Type B pancreatic cell (in vitro differentiated cells): Measurements from ENCODE around the genes ACTRT3 and LRRC34.

GRCh38 chr3:168032401-168033030 is 63.2 kb downstream of the GOLIM4 start:
- PRO-cap: no peak

DNA sequence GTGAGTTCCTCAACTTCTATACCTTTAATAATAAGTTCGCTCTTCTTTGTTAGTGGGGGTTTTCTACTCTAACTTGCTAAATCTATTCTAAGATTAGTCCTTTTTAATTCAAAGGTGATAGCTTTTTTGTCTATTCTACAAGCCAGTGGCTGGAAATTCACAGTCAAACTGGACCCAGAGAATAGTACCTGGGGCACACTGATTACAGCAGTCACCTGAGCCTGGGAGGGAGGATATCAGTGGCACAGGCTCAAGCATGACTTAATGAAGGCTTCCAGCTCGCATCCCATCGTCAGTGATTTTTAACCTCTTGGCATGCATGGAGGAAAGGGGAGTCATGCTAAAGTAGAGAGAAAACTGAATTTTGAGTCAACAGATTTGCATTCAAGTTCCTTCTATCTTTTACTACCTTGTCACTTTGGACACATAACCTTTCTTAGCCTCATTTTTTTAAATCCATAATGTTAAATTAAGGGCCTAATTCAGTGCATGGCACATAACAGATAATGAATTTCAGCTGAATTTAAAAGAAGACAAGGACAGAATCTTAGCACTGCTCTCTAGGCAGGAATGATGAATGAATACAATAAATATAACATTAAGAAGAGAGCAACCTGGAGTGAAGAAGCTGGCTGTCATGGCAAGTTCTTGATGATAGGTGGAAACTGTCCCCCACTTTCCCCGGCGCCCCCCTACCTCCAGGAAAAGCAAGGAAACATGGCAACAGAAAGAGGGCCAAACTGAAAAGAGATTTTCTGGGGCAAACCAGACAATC is 24.7 kb downstream of the GOLIM4 start:
- PRO-cap: no peak

GRCh38 chr3:168094483-168095077 is 1.1 kb downstream of the GOLIM4 start:
- PRO-cap: no peak

DNA sequence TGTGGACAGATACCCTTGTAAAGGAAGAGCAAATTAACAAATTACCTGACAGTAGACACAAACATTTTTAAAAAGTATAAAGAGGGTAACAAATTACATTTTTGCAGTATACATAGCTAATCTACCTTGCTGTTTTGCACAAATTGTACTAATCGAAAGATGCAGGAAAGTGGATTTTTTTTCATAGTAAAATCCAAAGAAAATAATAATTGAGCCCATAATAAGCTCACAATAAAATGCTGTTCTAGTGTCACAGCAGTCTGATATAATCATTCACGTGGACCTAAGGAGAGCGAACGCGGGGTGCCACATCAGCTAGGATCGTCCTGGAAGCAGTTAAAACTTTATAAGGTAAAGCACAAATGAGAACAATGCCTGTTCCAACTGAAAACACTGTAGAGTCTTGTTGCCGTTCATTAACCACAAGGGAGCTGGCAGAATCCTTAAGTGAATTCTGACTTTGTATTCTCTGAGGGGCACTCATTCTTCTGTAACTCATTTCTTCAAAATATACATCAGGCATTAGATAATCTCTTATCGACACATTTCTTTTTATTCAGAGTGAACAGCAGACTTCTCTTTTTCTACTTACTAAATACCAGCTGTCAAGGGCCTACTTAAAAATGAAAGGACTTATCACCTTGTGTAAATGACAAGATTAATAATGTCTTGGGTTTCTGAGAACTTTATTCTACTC is 524.7 kb downstream of the MECOM start:
- PRO-cap: no peak

GRCh38 chr3:169147000-169147606 is 516.4 kb downstream of the MECOM start:
- PRO-cap: no peak

GRCh38 chr3:169613942-169614576 is 49.5 kb downstream of the MECOM start:
- PRO-cap: no peak

DNA sequence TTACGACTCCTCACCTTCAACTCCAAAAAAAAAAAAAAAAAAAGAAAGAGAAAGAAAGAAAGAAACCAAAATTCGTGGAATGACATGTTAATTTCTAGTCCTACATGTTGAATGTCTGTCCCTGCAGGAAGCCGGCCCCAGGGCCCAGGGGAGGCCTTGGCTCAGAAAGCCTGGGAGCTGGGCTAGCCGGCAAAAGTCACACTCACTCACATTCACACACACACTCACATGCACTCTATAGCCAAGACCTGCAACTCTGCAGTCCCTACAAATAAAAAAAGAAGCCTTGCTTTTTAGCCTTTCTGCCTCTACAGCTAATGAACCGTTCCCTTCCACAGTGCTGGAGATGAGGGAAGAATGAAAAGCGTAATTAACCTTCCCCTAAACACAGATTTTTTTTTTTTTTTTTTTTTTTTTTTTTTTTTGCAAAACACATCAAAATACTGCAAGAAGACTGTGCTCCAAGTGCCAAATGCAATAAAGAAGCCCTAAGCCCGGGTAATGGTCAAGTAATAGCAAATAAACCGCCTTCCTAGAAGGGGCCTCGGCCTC is 4.4 kb downstream of the MECOM start:
- PRO-cap: no peak

DNA sequence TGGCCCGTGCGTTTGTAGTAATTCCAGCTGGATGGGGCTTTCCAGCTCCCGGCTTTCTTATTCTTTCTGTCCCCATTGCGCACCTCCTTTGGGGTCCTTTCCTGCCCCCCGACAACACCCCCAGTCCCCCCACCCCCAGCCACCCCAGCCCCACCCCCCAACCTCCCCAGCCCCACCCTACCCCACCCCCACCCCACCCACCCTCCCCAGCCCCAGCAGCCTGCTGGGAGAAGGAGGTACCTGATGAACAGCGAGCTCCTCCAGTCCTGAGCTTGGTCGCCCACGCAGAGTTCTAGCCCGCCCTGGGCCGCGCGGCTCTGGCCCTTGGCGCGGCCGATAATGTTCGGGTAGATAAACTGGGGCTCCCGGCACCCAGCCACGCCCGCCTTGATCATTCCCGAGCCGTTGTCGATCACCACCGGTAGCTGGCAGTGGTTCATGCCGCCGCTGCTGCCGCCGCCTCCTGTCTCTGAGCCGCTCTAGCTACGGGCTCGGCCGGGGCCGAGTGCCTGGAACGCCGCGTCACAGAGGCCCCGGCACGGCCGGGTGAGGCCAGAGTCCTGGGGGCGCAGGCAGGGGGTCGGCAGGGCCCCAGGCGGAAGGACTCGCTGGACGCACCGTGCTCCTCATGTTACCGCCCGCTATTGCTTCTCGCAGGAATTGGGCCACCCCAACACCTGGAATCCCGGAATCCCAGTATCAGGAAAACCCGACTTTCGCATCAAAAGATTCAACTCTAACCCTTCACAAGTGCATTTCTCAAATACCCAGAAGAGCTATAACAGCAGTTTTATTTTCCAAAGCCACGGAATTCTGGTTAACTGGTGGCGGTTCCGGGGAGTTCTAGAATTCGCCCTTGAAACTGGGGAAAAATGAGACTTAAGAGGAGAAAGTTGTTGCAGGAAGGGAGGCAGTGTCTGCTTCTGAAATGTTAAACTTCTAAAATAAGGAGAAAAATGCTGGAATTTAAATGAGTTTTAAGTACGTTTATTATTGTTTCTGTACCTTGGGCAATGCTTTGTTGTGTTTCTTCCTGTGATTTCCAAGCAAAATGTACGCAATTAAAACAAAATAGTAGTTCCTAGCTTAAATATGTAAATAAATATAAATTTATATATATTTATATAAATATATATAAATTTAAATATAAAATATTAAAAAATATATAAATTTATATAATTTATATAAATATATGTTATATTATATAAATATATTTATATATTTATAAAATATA is at the start of gene ACTRT3:
Gene ACTRT3 (minus strand): TSS at position 481 of the 1,234 bp plus-strand sequence.
- PRO-cap: unidirectional peak, plus-strand start at position 263 of the sequence; unidirectional peak, plus-strand start at position 394 of the sequence; bidirectional peak, plus-strand start at position 525 of the sequence, minus-strand start at position 471 of the sequence

DNA sequence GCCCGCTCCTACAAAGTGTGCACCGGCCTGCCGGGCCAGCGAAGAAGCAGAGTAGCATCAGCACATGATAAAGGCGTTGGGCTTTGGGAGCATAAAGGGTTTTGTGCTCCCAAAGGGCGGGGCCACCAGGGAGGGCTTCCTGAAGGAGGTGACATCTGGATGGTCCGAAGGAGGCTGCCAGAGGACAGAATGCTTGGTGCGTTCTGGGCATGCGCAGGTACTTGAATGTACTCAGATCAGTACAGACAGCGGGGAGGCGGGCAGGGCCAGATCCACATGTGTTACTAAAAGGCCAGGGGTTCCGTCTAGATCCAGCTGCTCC is at the start of gene LRRC34:
Gene LRRC34 (minus strand): TSS at position 75 of the 322 bp plus-strand sequence.
- PRO-cap: no peak

- PRO-cap: no peak
These were observed 1.1 kb upstream of the SEC62 start for GRCh38 chr3:169965337-169965987.

- PRO-cap: no peak
These were observed 616 bp upstream of the SEC62 start for GRCh38 chr3:169965988-169966393.

DNA sequence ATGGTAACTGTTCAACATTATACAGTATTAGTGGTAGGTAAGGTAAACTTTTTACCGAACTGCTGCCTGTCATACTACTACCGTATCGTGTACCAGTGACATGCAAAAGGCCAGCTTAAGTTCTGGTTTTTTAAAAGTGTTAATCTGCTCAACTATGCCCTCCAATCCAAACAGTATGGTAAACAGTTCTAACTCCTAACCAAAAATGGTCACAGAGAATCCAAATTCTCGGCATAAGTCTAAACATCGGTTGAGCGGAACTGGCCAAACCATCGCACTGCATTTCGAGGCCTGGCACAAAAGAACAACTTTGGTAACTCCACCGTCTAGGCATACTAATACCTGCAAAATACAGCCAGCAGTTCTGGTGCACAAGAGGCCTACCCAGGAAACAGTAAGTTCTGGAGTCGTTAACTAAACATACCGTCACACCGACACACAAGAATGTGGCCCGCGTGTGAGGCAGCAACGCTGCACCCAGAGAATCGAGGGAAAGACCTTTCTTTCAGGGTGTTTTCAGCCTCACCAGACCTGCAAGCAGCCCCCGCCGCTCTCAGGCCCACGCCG is 836 bp downstream of the PHC3 start:
- PRO-cap: bidirectional peak, plus-strand start at position 437 of the sequence, minus-strand start at position 312 of the sequence

GRCh38 chr3:170222637-170223577 is 683 bp downstream of the PRKCI start:
- PRO-cap: no peak

DNA sequence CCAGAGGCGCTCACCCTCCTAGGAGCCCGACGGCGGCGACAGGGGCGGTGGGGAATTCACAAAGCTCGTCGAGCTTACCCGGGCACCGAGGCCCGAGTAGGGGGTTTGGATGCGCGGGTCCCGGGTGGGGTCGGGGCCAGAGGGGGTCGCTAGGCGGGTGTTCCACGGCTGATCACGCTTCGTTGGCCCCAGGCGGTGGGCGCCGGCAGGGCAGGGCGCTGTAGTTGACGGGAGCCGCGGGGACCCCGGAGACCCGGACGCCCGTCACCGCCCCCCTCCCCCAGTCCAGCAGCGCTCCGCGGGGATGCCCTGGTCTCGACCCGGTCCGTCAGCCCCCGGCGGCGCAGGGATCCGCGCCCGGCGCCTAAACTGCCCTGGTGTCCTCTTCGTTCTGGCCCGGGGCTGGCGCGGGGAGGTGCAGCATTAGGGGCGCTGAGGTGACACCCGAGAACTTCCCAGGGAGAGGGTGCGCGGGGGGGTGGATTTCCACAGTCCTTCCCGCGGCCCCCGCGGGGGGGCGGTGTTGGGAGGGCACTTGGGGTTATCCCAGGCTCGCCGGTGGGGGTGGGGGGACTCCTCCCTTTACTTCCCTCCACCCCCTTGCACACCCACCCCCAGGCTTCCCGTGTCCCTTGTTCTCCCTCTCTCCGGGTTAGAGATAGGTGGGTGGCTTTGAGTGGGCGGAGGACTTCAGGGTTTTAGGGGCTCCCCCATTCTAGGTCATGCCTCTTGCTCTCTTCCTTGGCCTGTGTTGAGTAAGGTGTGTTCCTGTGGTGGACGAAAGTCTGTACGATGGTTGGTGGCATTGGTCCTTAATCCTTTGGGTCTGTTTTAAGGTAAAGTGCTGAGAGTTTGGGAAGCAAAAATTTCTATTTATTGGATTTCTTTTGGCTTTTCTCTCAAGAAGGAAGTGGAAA is 553 bp downstream of the SKIL start:
- PRO-cap: bidirectional peak, plus-strand start at position 591 of the sequence, minus-strand start at position 393 of the sequence

DNA sequence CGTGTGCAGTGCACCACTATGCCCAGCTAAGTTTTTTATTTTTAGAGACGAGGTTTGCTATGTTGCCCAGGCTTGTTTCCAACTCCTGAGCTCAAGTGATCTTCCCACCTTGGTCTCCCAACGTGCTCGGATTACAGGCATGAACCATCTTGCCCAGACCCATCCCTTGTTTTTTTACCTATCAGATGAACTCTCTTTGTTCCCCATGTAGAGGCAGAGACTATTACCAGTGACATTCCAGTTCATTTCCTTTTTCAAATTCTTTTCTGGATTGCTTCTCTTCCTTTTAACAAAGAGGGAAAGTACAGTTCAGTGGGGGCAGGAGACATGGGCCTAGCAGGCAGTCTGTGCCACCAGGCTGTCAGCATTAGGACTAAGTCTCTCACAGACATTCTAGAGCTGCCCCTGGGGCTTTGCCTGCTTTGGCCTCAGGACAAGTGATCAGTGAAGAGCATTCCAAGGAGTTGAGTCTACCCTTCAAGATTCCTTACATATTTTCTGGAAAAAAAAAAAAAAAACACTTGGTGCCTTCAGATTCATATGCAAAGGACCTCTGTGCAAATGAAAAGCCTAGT is 103.5 kb upstream of the SLC7A14 start:
- PRO-cap: no peak

- PRO-cap: no peak
These were observed 140.4 kb upstream of the SLC2A2 start for GRCh38 chr3:171166966-171167356.

- PRO-cap: no peak
These were observed 31.2 kb upstream of the TNIK start for GRCh38 chr3:171491428-171491839.

- PRO-cap: no peak
These were observed 113.5 kb downstream of the PLD1 start for GRCh38 chr3:171696773-171697187.

GRCh38 chr3:171700152-171701404 is 109.7 kb downstream of the PLD1 start:
- PRO-cap: no peak

GRCh38 chr3:171753036-171753746 is 57.1 kb downstream of the PLD1 start:
- PRO-cap: no peak